Endometrial microvascular endothelial cells (primary cell): ENCODE data around the genes ELOVL6 and TIFA.

GRCh38 chr4:109650056-109650393, 53.2 kb downstream of the CASP6 start:
- RAMPAGE, long total RNA, result no peak

DNA sequence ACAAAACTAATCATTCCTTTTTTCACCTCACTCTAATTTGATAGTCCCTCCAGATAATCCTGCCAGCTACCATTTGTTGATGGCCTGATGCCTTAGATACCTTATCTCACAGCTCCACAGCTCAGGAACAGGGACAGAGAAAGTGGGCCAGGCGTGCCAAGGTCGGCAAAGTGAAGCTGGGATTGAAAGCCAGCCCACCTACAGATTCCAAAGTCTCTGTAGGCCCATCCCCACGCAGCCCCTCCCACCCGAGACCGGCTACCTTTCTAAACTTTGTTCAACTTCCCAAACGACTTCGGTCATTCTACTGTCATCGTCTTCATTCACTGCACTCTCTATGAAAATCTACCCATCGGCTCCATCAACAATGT, 1.6 kb downstream of the CASP6 start:
- RAMPAGE, long total RNA, result no peak

GRCh38 chr4:109718473-109718807, 11.4 kb downstream of the PLA2G12A start:
- RAMPAGE, long total RNA, result no peak

- RAMPAGE, long total RNA, result no peak
These were observed 1.4 kb downstream of the GAR1 start for GRCh38 chr4:109816768-109817578.

DNA sequence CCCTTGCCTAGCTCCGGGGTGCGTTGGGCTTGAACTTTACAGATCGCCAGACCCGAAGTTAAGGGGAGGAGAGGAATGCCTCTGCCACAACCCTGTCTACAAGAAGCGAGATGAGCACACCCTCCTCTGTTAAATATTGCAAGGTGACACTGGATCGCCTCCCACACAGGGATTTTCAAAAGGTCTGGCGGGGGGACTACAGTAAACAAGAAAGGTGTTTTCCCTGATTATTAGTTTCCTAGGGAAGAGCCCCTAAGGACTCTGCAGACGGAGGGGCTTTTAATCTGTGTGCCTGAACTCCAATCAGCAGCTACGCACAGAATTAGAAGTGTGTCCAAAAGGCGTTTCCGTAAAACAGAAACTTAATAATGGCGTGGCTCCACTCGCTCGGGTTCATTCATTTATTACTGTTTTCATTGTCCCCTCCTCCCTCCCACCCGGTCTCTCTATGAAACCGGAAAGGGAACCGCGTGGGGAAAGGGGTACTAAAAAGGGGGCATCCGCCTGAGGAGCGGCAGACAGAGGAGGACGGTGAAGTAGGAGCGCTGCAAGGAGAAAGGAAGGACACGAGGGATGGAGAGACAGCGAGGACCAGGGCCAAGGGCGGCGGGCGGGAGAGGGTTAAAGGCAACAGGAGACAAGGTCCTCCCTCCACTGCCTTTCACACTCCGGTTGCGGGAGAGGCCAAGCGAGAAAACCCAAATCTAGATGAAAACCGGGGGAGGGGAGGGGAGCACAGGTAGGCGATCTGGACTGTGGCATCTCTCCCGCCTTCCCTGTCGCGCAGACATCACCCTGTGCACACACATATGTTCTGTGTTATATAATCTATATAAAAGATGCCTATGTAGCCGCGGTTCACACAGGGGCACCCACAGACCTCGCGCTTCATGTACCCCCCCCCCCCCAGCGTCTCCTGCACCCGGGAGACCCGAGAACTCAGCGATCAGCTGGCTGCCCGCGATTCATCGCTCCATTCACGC, 944 bp downstream of the ELOVL6 start:
- RAMPAGE, long total RNA, result no peak

DNA sequence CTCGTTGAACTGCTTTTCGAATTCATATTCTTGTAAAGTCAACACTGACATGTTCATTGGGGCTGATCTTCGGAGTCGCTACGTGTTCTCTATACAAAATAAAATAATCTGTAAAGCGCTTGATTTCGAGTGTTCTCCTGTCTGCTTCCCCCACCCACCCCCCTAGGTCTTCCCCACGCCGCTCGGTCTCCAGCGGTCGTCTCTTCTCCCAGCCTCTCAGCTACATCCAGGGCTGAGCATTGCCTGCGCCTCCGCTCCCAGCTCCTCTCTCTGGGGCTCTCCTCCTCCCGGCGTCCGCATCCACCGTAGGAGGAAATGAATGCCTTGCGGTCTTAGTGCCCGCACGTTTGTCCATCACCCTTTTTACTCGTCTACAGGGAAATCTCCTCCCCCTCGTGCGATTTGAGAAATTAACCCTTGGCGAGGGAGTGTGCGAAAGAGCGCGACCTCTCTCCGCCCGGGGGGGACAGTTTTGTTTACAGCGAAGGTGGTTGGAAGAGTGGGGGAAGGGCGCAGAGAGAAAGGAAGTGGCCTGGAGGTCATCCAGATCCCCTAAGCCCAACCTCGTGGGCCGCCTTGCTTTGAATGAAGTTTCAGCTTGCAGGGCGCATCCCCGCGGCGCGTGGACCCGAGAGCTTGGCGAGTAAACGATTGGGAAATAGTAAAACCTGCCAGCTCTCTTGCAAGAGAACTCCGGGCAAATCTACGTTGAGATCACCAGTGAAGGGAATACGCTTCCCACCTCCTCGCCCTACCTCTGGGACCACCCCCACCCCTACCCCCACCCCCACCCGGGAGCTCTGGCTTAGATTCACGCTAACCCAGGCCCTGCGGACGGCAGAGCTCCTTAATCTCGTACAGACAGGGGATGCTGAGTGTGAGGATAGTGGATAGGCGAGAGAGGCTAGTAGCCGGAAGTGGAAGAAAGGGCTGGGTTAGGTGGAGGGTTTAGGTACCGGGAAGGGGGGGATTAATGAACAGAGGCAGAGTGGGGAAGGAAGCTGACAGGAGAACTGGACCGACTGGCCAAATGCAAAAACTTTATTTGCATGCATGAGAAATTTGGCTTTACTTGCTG, at the start of gene ELOVL6:
Gene ELOVL6 (minus strand): TSS at position 337 of the 1,078 bp plus-strand sequence.
- RAMPAGE, long total RNA, result no peak

DNA sequence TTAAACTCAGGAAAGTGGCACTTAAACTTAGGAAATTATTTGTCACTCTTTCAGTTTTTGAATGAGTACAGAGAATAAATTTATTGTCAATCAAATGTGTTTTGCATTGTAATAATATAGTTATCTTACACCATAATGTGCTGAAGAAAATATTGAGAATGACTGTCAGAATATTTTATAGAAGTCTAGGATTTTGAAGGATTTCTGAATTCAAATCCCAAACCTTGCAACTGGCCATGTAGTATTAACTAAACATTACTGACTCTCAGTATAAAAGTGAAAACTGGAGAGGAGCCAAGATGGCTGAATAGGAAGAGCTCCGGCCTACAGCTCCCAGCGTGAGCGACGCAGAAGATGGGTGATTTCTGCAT, 713.8 kb upstream of the PITX2 start:
- RAMPAGE, long total RNA, result no peak

DNA sequence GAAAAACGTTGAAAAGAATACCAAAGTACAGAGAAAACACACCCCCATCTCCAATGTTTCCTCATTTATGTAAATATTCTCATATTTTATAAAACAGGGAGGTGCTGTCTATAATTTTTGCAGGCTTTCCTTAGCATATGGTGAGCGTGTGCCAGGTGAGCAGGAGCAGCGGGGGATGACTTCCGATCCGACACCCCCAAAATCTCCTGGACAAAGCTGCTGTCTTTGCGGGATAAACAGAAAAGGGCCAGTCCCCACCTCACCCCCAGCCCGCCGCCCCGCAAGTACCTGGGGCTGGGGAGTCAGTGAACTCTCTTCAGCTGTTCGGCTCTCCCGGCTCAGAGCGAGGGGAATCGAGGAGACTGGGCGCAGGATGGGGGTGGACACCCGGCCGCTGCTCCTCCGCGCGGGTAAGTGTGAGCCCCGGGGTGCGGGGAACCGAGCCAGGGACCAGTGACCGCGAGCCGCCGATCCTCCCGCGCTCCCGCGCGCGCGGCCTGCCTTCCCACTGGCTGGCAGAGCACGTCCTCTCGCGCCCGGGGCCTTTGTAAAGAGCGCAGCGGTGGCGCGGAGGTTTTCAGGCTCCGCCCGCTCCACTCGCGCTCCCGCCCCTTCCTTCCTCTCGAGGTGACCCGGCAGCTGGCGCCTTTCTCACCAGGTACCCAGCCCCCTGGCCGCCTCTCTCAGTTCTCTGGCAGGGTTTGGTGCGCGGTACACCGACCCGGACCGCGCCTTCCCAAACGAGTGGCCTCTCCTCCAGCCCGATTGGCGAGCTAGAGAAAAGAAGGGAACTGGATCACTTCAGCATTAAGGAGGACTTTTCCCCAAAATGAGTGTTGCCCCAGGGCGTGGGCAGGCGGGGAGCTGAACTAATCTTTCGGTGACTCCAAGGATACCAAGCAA, at the start of gene TIFA:
Gene TIFA (minus strand): TSS at position 553 of the 903 bp plus-strand sequence.
- RAMPAGE, long total RNA, result no peak

GRCh38 chr4:112397556-112398247, 100.5 kb downstream of the ALPK1 start:
- RAMPAGE, long total RNA, result no peak

GRCh38 chr4:112522903-112523503, 7.0 kb upstream of the NEUROG2 start:
- RAMPAGE, long total RNA, result no peak

GRCh38 chr4:113068950-113069924, 19.8 kb downstream of the ANK2 start:
- RAMPAGE, long total RNA, result no peak

DNA sequence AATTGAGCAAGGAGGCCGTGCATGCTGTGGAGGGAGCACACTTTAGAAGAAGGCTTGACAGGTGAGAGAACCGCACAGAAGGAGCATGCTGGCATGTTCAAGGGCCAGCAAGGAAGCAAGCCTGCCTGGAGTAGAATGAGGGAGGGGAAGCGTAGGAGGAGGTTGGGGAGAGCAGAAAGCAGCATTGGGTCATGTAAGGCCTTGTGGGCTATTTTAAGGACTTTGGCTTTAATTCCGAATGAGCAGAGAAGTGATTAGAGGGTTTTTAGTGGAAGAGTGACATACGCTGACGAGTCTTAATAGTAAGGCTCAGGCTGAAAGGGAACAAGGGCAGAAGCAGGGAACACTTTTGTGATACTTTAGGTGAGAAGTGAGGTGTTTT, 132.2 kb downstream of the ANK2 start:
- RAMPAGE, long total RNA, result no peak

- RAMPAGE, long total RNA, result no peak
These were observed 243.8 kb downstream of the ANK2 start for GRCh38 chr4:113293166-113293655.

DNA sequence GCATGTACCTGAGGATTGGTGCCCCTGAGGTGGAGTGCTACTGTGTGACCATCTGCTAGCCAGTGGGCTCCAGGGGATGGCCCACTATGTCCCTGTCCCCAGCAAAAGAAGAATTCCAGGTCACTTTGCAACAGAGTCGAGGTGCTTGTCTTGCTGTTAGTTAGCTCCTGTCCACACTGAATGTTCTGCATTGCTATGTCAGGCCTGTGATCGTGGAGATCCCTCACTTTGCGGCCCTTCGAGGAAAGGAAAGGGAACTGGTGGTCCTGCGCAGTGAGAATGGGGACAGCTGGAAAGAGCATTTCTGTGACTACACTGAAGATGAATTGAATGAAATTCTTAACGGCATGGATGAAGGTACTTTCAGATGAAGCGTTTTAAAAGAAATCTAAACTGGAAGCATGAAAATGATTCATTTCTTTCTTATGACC, 283.4 kb downstream of the ANK2 start:
- RAMPAGE, long total RNA, result no peak

- RAMPAGE, long total RNA, result no peak
These were observed 332.5 kb downstream of the ANK2 start for GRCh38 chr4:113381871-113382475.

GRCh38 chr4:113436308-113436758, 325.2 kb downstream of the CAMK2D start:
- RAMPAGE, long total RNA, result no peak

DNA sequence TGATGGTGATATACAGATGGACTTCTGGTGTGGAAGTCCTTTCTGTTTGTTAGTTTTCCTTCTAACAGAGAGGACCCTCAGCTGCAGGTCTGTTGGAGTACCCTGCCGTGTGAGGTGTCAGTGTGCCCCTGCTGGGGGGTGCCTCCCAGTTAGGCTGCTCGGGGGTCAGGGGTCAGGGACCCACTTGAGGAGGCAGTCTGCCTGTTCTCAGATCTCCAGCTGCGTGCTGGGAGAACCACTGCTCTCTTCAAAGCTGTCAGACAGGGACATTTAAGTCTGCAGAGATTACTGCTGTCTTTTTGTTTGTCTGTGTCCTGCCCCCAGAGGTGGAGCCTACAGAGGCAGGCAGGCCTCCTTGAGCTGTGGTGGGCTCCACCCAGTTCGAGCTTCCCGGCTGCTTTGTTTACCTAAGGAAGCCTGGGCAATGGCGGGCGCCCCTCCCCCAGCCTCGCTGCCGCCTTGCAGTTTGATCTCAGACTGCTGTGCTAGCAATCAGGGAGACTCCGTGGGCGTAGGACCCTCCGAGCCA, 267.2 kb downstream of the CAMK2D start:
- RAMPAGE, long total RNA, result no peak

GRCh38 chr4:113517440-113517808, 244.1 kb downstream of the CAMK2D start:
- RAMPAGE, long total RNA, result no peak

DNA sequence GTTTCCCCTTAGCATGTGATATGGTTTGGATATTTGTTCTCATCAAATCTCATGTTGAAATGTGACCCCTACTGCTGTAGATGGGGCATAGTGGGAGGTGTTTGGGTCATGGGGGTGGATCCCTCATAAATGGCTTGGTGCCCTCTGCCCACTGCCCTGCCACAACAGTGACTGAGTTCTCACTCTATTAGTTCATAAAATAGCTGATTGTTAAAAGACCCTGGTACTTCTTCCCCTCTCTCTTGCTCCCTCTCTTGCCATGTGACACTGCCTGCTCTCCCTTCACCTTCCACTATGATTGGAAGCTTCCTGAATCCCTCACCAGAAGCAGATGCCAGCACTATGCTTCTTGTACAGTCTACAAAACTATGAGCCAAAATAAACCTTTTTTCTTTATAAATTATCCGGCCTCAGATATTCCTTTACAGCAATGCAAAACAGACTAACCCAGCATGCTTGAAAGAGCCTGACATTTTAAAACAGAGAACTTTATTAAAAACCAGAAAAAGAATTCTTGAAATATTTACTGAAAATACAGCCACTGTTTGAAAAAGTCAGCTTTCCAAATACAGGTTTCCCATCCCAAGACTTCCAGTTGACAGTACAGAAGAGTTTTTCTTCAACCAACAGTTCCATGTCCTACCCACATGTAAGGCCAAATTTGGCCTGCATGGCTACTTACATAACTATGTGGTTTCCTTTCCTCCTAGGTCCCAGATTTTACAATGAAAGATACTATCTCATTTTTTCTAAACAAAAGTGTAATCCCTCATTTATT, 182.0 kb downstream of the CAMK2D start:
- RAMPAGE, long total RNA, result no peak

DNA sequence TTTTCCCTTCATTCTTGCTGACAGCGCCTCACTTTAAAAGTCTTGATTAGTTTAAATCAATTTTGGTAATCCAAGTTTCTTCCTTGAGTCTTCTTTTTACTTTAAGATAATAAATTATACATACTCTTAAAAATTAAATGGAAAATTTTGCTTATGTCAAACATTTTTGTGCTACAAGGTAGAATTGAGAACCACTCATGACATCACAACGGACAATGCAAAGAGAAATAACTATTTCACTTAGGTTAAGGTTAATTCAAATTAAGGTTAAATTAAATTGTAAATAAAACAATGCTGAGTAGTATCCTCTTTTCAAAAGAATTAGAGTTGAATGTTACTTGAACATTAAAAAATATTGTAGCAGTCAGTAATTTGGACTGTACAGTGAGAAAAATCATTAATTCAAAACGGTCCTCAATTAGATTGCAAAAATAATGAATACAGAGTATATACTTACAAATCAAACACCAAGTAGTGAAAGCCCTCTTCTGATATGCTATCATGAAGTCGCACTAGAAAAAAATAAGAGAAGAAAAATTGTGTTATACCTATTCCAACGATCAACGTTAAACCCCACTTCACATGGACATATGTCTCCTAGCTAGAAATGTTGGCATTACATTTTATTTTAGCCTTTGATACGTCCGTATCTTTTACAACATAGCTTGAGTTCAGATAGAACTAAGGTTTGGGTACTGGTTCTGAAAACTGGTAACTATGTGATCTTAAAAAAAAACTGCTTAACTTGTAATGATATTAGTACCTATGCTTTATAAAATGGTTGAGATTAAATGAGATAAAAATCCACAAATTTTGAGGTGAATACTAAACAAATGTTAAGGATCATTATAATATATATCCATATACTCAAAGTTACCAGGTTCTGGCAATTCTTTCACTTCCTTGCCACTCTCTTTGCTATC, 152.6 kb downstream of the CAMK2D start:
- RAMPAGE, long total RNA, result no peak